M059J (cell line): Measurements from ENCODE around the genes BTG3, CHODL and TMPRSS15.

DNA sequence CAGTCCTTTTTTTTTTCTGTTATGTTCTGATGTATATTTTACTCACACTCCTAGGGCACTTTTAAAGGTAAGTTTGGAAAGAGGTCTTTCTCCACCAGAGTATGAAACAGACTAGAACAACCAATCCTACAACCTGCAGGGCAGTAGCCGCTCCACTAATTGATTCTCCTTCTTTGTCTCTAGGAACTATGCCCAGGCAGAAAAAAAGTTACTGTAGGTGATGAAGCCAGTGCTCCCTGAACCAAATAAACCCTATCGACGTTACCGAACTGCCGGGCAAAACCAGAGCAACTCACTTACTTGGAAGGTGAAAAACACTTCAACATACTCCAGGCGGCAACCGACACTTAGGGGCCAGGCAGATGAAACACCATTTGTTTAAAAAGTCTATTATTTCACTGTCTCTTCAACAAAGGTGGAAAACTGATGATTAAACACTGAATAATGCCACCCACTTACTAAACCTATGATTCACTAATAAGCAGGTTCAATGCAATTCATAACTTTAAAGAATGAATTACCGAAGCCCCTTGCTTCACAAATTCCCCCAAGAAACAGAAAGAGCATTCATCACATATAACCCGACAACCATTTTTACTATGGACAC is 1.7 kb downstream of the NRIP1 start:
- RAMPAGE, long total RNA, result no peak

- RAMPAGE, long total RNA, result no peak
These were observed 373.3 kb upstream of the CXADR start for GRCh38 chr21:17139560-17140024.

GRCh38 chr21:17471955-17472526 is 40.8 kb upstream of the CXADR start:
- RAMPAGE, long total RNA, result no peak

GRCh38 chr21:17612397-17613209 is at the start of gene BTG3:
TSS of gene BTG3 (minus strand) at chr21:17612901.
- RAMPAGE, long total RNA, result no peak

- RAMPAGE, long total RNA, result no peak
These were observed 38.7 kb downstream of the C21orf91 start for GRCh38 chr21:17780321-17781005.

DNA sequence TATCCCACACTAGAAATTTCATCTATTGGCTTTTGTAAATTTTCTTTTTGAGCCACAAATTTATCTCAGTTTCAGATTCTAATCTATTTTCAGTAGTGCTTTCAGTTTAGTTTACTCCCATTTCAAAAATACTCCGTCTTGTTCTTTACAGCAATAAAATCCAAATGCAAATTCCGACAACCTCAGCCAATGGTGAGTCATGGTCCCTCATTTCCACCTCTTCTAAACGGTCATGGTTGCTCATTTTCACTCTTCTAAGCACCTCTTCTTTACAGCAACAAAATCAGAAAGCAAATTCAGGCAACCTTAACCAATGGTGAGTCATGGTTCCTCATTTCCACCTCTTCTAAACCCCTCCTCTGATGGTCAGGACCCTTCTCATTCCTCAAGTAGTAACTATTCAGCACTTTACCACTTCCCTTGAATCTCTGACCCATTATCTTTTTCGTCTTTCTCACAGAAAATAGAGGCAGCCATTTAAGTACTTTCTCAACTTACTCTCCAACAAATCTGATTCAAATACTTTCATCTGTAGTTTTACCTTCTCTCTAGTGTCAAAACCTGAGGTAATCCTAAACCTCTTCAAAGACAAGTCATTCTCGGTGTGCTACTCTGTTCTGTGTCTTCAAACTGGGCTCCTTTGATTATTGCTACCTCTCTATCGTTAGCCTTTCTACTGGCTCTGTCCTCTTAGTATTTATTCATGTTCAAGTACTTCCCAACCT is 34.3 kb downstream of the C21orf91 start:
- RAMPAGE, long total RNA, result no peak

DNA sequence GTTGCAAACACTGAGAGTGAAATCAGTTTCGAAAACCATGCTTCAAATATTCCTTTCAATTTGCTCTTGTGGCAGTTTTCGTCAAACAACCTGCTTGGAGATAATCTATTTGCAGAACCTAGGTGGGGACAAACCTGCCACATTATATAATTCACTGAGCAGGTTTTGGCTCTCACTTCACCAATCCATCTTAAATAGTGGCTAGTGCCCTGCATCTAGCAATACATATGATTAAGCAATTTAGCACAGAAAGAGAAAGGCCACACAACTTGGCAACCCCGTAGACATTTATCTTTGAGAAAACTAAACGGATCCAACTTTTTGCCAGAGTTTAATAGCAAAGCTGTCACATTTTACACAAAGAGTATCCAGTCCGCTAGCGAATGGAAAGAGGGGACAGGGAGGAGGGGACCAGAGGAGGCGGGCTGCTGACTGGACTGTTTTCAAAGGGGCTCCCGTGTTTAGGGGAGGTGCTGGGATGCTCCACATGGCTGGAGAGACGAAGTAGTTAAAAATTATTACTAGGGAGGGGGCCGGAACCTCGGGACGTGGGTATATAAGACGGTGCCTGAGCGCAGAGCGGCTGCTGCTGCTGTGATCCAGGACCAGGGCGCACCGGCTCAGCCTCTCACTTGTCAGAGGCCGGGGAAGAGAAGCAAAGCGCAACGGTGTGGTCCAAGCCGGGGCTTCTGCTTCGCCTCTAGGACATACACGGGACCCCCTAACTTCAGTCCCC is at the start of gene CHODL:
CHODL (plus strand) TSS at position 586 of the 736 bp plus-strand sequence.
- RAMPAGE, long total RNA, result no peak

DNA sequence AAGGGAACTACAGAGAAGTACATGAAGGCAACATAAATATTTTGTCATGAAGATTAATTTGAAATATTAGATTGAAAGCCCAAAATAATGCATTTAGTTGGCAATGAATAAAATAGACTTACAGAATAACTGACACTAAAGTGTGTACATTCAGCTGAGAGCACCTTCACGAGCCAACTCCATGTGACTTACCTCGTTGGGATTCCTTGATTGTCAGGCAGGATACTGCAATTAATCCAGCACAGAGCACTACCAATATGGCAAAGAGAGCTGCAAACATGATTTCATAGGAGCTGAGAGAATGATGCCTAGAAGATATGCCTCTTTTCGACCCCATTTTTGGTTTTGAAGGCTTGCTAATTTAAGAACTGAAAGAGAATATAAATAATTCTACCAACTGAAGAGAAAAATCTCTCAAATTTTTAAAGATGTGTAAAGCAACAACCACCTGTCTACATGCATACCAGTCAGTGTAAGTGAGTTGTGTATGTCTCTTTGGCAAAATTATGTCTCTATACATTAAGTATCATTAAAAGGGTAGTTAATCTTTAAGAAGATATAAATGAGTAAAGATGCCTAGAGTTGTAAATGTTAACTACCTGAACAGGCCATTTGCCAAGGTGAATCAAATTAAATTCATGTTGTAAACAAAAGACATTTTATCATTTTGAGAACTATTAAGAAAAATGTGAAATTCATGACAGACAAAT is at the start of gene TMPRSS15:
TMPRSS15 (minus strand) TSS at position 500 of the 710 bp plus-strand sequence.
- RAMPAGE, long total RNA, result no peak

DNA sequence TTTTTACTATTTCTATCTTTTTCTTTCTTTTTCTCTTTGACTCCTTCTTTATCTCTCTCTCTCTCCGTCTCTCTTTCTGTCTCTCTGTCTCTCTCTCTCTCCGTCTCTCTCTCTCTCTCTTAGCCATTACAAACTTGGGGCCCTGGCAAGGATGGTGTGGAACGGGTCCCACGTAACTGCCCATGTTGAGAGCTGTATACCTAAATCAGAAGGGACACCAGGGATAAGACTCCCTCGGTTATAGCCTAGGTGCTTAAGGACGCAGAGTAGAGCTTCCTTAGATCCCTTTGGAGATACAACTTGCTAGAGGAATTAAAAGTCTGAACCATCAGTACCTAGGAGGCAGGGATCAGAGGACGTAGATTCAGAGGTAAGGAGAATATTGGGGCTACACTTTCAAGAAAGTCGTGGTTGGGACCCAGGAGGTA is 355.4 kb upstream of the TMPRSS15 start:
- RAMPAGE, long total RNA, result no peak

- RAMPAGE, long total RNA, result no peak
These were observed 185.9 kb downstream of the MRPL39 start for GRCh38 chr21:25421104-25422027.

GRCh38 chr21:25724324-25724846 is 10.3 kb downstream of the ATP5PF start:
- RAMPAGE, long total RNA, result no peak

GRCh38 chr21:25918576-25919108 is 183.9 kb downstream of the GABPA start:
- RAMPAGE, long total RNA, result no peak

GRCh38 chr21:25929900-25930332 is 195.1 kb downstream of the GABPA start:
- RAMPAGE, long total RNA, result no peak

- RAMPAGE, long total RNA, result no peak
These were observed 148.9 kb downstream of the APP start for GRCh38 chr21:26021687-26022132.

DNA sequence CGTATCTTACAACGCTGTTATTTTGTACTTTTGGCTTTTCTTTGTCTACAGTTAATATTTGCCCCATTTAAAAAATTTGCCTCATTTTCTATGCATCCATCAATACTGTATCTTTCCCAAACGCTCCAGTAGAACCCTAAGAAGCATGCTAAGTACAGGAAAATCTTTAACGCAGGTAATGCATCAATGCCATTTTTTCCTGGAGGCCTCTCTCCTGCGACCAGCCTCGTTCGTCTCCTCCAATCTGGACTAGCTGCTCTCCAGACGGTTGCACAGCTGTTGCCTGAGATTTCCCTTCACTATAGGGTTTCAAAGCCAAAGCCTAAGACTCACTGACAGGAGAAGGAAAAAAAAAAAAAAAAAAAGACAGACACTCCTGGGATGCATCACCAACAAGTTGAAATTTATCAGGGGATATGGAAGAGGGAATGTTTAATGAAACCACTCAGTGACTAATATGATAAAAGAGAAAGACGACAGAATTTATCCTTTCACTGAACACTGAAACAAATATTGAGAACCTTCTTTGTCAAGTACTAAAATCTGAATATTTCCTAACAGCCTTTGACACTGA is 93.1 kb downstream of the APP start:
- RAMPAGE, long total RNA, result no peak

- RAMPAGE, long total RNA, result no peak
These were observed 63.0 kb downstream of the APP start for GRCh38 chr21:26107585-26108002.

GRCh38 chr21:26127970-26128281 is 42.6 kb downstream of the APP start:
- RAMPAGE, long total RNA, result no peak

DNA sequence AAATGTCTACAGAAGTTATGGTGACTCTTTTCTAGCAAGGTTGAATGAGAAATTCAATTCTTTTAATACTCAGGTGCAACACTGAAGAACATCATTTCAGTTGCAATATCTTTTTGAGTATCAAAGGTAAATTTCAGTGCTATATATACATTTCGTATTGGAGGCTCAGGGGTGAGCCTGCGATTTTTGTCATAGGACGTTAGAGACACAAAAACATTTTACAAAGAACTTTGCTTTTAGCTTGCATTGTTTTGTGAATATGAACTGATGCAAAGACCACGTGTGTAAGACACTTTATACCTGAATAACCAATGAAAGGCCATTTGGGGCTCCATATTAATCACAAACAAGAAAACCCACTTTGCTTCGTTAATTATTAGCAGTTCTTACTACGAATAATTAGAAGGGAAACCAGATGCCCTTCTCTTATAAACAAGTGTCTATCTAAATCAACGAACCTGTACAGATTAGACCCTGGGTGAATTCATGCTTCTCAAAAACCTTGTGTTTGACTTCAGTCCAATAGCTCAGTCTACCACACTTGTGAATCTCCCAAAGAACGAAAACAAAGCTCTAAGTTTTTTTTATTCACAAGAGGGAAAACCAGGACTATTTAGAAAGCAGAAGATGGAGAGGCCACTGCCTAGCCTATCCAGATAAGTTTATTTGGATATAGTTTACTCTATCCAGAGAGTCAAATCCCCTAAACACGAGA is 1.0 kb downstream of the CYYR1 start:
- RAMPAGE, long total RNA, result no peak

GRCh38 chr21:26815157-26816221 is 29.7 kb downstream of the ADAMTS1 start:
- RAMPAGE, long total RNA, result no peak

DNA sequence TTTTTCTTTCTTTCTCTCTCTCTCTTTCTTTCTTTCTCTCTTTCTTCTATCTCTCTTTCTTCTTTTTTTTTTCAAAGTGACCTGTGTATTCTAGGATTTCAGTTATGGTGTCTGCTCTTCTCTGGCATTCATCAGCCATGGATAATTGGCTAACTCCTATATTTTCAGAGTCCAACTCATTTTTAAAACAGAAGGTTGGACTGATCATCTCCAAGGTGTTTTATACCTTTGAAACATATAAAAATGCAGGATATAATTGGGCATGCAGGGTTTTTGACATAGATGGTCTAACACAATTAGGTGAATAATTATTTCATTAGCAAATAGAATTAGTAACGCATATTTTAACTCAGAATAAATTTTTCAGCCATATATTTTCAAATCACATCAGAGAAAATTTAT is 38.2 kb downstream of the ADAMTS5 start:
- RAMPAGE, long total RNA, result no peak